ENCODE measurements around a stretch of chr17.

DNA sequence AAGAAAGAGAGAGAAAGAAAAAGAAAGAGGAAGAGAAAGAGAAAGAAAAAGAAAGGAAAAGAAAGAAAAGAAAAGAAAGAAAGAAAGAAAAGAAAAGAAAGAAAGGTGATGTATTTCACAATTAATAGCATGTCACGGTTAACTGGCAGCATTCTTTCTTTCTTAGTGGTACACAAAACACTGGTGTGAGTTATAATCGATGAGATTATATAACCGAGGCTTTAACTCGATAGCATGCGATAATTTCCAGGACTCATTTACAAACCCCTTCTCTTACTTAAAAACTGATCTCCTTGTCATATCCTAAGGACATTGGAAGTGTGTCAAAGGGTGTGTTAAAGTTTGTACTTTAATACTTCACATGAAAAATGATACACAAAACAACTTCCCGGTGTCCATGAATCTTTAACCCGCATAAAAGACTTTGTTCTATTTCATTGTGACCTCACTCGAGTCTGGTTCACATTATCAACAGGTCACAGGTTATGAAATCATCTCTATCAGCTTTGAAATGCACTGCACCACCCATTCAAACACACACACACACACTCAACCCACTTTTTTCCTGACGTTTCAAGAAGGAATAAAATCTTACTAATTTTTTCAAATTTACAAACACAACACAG is 3.0 kb downstream of the ACOX1 start:
- RRBS = no CpG with 5 or more reads among the region's 9 CpGs

DNA sequence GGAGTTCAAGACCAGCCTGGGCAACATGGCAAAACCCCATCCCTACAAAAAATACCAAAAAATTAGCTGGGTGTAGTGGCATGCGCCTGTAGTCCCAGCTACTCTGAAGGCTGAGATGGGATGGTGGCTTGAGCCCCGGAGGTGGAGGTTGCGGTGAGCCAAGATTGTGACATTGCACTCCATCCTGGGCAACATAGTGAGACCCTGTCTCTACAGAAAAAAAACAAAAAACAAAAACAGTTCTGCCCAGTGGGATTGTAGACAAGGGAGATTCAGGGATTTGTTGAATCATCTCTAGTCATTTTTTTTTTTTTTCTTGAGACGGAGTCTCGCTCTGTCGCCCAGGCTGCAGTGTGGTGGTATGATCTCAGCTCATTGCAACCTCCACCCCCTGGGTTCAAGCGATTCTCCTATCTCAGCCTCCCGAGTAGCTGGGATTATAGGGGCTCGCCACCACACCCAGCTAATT is 1.1 kb downstream of the TEN1 start:
- RRBS = no CpG with 5 or more reads among the region's 9 CpGs

DNA sequence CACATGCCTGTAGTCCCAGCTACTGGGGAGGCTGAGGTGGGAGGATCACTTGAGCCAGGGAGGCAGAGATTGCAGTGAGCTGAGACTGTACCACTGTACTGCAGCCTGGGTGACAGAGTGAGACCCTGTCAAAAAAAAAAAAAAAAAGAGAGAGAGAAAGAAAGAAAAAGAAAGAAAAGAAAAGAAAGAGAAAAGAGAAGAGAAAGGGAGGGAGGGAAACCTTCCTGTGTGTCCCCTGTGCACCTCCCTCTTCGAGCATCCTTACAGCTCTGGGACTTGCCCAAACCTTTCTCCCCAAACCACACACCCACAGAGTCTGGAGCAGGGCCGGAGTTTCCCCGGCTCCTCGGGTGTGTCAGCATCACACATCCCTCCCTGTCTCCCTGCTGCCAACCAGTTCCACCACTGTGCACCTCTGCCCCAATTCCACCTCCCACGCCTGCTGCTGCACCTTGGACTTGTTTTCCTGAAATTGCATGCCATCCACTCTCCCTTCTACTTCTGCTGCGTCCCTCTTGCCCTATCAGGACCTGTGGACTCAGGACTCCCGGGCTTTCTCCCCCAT is 4.0 kb upstream of the CDK3 start:
- RRBS = no CpG with 5 or more reads among the region's 7 CpGs

DNA sequence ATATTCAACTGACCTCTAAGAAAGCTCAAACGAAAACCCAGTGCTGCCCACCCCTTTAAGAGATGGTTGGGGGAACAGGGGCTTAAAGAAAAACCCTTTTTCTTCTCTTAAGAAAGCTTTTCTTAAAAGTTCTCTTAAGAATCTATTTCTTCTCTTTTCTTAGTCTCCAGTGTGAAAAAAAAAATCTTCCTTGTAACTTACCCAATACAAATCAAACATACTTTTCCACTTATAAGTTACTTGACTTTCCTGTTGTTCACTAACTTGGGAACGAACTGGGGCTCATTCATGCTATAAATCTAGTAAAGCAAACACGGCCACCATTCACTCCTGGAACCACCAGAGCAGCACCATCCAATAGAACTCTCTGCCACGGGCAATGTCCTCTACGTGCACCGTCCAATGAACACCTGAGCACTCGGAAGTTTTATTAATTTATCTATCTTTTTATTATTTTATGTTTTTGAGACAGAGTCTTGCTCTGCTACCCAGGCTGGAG is 20.8 kb downstream of the SRP68 start:
- RRBS = no CpG with 5 or more reads among the region's 7 CpGs

DNA sequence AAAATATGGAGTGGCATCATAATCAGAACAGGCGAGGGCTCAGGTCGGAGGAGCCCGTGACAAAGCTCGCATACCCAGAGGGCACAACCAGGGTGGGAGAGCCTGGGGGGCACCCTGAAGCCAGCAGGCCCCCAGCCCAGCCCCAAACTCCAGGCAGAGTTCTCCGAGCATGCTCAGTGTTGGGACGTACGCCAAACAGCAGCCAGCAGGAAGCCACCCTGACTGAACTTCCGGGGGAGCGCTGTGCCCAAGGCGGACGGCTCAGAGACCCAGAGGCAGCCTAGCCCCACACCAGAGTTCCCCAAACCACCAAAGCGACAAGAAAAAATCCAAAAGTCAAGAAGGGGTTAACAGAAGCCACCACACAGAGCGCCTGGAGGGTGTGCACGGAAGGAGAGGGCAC is 12.1 kb downstream of the EXOC7 start:
- RRBS = no CpG with 5 or more reads among the region's 14 CpGs

GRCh38 chr17:76156371-76156643 is 15.3 kb upstream of the FOXJ1 start:
- RRBS = no CpG with 5 or more reads among the region's 7 CpGs

GRCh38 chr17:76163581-76164521 is 22.8 kb upstream of the FOXJ1 start:
- RRBS = no CpG with 5 or more reads among the region's 8 CpGs

DNA sequence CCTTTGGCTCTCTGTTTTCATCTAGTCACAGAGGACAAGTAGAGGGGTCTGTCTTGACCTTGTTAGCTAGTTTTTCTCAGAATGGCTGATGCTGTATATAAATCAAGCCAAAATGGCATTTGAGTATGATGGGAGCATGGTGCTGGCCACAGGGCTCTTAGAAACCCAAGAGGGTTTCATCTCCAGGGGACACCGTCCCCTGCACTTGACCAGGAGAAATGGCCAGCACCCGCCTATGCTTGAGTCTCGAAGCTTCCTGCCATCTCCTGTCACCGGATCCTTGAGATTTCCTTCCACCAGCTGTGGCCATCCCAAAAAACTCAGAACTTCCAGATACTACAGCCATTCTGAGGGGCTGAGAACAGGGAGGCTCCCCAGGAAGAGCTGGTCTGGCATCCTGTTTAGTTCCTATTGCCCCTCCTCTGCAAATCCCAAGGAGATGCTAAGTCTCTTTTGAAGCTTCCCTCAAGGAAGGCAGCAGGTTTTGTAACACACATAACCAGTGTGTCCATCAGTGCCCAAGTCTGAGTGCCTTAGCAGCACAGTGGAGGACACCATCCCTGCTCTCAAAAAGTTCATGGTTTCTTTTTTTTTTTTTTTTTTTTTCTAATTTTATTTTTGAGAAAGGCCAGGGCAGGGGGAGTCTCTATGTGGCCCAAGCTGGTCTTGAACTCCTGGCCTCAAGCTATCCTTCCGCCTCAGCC is 1.9 kb downstream of the UBALD2 start:
- RRBS = no CpG with 5 or more reads among the region's 5 CpGs

DNA sequence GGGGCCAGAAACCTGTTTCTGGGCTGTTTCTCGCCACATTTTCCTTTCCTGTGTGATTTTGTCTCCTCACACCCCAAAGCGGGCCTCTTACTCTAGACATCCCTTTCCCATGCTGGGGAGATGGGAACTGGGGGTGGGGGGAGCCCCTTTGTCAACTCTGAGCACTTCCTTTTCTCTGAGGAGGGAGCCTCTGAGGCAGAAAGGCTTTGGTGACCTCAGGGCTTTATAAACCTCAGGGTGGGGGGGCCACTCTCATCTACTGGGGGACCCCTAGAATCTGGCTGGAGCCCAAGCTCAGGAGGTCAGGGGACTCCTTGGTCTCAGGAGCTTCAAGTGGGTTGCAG is 7.7 kb downstream of the UBALD2 start:
- RRBS = no CpG with 5 or more reads among the region's 2 CpGs

GRCh38 chr17:76273211-76274232 is 8.4 kb downstream of the UBALD2 start:
- RRBS = 97% methylated on average over 9 of the region's 41 CpGs

DNA sequence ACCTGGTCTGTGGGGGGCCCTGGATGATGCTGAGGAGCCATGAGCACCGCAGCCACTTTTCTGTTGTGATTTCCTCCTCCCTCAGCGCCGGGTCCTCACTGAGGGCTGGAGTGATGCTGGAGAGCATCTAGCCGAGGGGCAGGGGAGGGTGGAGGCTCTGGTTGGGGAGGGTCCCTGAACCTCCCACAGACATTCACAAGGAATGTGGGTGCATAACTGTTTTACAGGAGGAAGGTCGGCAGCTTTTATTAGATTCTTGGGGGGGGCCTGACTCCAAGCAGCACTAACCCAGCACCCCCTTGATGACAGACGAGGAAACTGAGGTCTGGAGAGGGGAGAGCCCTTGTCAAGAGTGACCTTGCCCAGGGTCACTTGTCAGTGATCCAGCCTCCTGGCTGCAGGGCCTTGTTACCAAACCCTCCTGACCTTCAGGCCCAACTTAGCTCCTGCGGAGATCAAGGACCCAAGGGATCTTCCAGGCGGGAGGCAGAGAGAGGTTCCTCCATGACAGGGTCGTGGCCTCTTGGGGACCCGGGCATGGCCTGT is 9.9 kb downstream of the UBALD2 start:
- RRBS = no CpG with 5 or more reads among the region's 10 CpGs

DNA sequence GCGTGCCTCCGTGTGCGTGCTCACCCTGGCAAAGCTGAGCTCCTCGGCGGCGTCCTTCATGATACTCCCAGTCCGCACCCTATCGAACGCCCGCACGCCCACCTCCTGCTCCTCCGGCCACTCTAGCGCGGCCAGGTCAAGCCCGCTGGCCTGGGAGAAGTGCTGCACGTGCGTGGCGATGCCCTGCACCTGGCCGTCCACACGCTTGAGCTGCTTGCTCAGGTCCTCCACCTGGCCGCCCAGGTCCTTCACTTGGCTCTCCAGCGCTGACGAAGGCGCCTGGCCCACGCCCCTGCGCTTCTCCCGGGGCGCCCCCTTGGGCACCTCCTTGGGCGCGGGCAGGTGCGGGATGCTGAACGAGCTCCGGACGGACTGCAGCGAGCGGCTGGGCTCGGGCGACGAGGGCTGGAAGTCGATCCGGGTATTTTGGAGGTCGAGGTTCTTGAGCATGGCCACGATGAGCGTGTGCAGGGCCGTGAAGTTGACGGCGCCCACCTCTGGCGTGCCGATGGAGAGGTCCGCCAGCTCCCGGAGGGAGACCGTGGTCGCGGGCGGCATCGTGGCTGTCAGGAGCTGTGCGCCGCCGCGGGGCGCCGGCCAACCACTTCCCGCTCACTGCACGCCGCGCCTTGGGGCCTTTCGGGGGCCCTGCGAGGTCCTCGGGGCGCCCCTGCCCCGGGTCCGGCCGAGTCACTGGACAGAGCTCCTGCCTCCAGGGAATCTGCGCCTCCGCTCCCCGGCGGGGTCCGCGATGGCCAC is 456 bp downstream of the QRICH2 start:
- RRBS = 98% methylated on average over 33 of the region's 79 CpGs

GRCh38 chr17:76370676-76371231 is 13.7 kb upstream of the SPHK1 start:
- RRBS = no CpG with 5 or more reads among the region's 18 CpGs

GRCh38 chr17:76383815-76384172 is 615 bp upstream of the SPHK1 start:
- RRBS = 6% methylated on average over 24 of the region's 36 CpGs

DNA sequence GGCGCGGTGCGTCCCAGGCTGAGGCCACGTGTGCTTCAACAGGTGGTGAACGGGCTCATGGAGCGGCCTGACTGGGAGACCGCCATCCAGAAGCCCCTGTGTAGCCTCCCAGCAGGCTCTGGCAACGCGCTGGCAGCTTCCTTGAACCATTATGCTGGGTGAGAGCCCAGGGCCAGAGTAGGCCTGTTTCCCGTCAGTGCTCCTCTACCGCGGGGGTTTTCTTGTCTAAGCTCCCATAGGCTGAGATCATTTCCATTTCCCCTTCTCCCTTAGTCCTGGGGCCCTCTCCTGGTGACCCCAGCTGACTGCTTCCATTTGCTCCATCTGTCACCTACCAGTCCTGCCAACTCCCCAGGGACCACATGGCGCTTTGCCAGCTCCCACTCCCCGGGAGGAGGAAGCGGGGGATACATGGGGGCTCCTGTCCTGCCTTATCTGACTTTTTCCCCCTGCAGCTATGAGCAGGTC is 2.0 kb downstream of the SPHK1 start:
- RRBS = no CpG with 5 or more reads among the region's 15 CpGs

- RRBS = no CpG with 5 or more reads among the region's 15 CpGs
These were observed 13.7 kb downstream of the SPHK1 start for GRCh38 chr17:76398004-76398676.

DNA sequence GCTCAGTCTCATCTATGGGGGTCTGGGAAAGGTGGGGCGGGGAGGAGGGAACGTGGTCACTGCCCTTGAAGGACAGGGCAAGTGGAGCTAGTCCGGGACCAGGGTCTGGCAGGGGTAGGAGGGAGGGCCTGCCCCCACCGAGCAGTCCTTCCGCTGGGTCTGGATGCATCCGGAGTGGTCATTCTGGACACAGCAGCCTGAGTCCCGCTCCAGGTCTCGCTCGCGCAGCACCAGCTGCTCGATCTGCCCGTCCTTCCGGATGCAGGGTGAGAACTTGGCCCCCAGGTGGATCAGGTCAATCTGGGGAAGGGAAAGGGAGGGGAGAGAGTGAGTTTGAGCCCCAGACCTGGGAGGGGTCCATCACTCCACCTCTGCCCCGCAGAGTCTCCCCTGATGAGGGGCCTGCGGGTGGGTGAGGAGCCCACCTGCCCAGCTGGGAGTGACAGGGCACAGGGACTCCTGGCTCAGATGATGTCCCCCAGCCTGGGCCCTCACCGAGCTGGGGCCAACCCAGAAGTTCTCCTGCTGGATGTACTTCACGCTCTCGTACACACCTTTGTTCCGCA is 6.9 kb downstream of the AANAT start:
- RRBS = 97% methylated on average over 8 of the region's 19 CpGs

DNA sequence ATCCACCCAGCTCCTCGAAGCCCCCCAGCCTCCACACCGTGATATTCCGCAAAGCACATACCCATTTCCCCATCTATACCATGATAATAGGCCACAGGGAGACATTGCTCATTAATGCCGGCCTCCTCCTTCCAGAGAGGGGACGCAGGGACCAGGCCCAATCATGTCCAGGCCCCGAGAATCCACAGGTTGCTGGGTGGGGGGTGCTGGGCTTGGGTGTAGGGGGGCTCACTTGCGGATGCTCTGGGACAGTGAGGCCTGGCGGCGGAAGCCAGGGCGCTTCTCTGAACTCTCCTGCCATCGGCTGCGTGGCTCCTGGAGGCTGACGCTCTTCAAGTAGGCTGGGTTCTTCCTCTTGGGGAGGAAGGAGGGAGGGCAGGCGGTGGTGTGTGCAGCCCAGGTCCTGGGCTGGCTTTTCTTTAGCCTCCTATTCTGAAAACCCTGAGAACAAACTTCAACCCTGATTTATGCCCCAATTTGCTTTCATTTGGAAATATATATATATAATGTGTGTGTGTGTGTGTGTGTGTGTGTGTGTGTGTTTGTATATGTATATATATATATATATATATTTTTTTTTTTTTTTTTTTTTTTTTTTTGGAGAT is 12.2 kb downstream of the AANAT start:
- RRBS = no CpG with 5 or more reads among the region's 14 CpGs

GRCh38 chr17:76490446-76491005 is 10.7 kb downstream of the RHBDF2 start:
- RRBS = no CpG with 5 or more reads among the region's 6 CpGs

- RRBS = 11% methylated on average over 1 of the region's 10 CpGs
These were observed 723 bp downstream of the RHBDF2 start for GRCh38 chr17:76500515-76500884.

Measured in OVCAR3 (cell line).